Epidermal melanocyte (primary cell): ENCODE data around the gene MBL2.

- RRBS, result no CpG with 5 or more reads among the region's 3 CpGs
Measured at GRCh38 chr10:50396136-50396693, 144.9 kb upstream of the ASAH2 start.

DNA sequence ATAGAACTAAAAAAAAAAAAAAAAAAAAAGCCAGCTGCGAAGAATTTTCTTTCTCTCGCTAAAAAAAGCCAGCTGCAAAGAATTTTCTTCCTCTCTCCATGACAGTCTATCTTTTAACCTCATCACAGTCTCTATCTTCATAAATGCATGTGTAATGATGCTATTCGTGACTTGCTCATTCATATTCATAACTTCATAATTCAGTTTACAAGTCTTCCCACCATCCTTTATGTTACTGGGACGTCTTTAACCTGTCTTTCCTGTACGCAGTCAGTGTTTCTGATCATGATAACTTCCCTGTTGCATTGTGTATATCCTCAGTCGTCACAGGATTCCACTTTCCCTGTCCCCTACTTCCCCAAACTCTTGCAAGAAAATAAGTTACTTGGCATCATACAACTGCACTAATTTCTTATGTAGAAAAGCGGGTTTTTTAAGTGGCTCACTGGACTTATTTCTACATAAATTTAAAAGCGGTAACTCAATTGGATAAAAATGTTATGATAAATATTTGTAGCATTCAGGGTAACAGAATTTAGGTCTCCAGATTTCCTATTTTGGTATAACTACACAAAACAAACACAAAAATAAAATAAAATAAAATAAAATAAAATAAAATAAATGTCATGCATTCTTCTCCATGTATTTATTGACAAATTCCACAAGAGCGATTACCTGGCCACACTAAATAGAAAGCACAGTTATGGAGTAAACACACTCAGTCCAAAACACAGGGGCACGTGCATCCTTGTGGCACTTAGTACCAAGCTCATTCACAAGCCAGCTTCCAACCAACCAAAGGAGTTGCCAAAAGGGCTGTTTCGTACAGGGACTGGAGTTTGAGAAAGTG, 165.7 kb upstream of the ASAH2 start:
- RRBS, result no CpG with 5 or more reads among the region's 11 CpGs

DNA sequence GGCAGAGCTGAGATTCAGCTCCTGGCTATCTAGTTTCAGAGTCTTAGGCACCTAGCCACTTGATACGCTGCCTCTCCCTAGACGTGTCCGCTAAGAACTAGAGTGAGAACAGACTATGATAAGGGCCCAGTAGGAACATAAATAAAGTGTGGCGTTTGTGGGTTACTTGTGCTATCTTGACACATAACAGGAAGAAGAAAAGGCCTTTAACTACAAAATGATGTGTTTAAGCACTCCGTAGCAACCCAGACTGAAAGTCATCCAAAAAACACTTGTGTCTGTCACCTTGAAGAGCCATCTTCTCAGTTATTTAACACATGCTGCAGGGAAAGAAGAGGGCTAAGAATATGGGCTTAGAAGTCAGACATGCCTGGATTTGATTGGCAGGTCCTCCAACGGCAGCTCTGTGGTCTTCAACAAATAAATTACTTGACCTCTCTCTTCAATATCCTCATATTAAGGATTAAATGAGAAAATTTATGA, 96.2 kb downstream of the SGMS1 start:
- RRBS, result no CpG with 5 or more reads among the region's 6 CpGs

GRCh38 chr10:51524770-51525238, 174.6 kb downstream of the CSTF2T start:
- RRBS, result no CpG with 5 or more reads among the region's 3 CpGs

- RRBS, result no CpG with 5 or more reads among the region's 1 CpG
Measured at GRCh38 chr10:51600518-51601096, 98.8 kb downstream of the CSTF2T start.

- RRBS, result no CpG with 5 or more reads among the region's 2 CpGs
Measured at GRCh38 chr10:51609344-51609933, 90.0 kb downstream of the CSTF2T start.

- RRBS, result no CpG with 5 or more reads among the region's 6 CpGs
Measured at GRCh38 chr10:51659677-51660379, 39.6 kb downstream of the CSTF2T start.

GRCh38 chr10:52772613-52772994, at the start of gene MBL2:
Gene MBL2 (minus strand): TSS chr10:52772784.
- RRBS, result no CpG with 5 or more reads among the region's 3 CpGs

- RRBS, result no CpG with 5 or more reads among the region's 8 CpGs
Measured at GRCh38 chr10:53029895-53030811, 257.6 kb upstream of the MBL2 start.

DNA sequence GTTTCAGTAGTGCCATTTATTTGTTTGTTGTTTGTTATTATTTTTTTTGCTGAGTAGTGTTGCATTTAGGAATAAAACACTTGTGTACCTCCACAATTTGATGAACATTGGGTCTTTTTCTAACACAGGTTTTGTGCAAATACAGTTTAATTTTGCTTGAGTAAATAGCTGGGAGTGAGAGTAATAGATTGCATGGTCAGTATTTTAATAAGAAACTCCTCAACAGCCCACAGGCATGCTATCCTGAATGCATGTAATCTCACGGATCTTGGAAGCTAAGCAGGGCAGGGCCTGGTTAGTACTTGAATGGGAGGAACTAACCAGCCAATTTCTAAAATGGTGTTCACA, 685.4 kb upstream of the MBL2 start:
- RRBS, result no CpG with 5 or more reads among the region's 1 CpG

- RRBS, result no CpG with 5 or more reads among the region's 4 CpGs
Measured at GRCh38 chr10:53597694-53598415, 825.3 kb upstream of the MBL2 start.

GRCh38 chr10:54868885-54869242, 67.8 kb upstream of the PCDH15 start:
- RRBS, result no CpG with 5 or more reads among the region's 1 CpG

DNA sequence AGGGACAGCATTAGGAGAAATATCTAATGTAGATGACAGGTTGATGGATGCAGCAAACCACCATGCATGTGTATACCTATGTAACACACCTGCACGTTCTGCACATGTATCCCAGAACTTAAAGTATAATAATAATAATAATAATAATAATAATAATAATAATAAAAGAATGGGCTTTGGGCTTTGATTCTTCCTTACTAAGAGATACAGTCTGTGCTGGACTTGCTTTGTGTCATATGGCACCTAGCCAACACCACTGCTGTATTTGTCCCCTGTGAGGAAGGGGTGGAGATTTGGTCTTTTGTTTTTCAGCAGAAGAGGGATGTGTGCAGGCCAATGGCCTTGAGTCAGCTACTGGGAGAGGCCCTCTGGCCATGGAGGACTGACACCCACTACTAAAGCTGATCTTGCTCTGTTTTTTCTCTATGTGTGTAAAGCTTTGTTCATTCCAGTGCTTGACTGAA, 573.0 kb upstream of the PCDH15 start:
- RRBS, result no CpG with 5 or more reads among the region's 1 CpG

GRCh38 chr10:55629687-55630117, 731.4 kb downstream of the ZWINT start:
- RRBS, result no CpG with 5 or more reads among the region's 10 CpGs

DNA sequence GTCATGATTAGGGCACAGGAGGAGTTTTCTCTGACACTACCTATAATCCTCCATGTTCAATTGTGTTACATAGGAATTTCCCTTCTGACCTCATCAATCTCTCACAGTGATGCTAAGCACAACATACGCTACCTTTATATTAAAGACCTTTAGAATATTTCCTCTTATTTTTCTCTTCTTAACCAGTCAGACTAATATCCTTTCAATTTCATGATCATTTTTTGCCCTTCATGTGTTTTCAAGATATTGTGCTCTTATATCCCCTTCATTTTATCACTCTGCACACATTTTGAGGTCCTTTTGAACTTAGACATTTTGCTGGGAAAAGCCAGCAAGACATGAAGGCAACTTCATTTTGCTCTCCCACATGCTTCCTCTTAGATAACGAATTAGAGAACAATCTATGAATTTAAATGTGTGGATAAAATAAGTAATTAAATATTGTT, 690.5 kb downstream of the ZWINT start:
- RRBS, result no CpG with 5 or more reads among the region's 2 CpGs

DNA sequence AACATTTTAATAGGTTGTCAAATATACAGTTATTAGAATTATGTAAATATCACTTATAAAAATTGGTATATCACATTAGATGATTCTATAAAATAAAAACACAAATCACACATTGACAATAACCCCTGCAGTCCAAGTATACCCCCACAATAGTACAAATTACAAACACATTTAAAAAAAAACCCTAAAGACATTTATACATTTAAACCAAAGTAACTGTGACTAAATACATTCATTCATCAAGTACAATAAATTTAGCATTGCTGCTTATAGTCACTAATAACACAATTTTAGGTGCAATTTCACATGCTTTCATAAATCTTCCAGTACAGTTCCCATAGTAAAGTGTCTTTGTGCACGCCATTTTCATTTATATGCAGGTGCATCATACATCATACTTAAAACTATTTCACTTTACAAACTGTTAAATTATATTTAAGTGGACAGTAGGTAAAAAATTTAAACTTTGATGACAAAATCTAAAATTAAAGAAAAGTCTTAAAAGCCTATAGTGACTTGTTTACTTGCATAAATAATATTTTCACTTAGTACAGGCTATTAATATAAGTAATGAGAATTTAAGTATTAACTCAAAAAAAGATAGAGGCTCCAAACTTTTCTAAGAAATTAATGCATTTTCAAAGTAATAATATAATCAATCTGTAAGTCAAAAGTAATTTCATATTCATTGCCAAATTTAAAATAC, 76.0 kb downstream of the IPMK start:
- RRBS, result no CpG with 5 or more reads among the region's 1 CpG

DNA sequence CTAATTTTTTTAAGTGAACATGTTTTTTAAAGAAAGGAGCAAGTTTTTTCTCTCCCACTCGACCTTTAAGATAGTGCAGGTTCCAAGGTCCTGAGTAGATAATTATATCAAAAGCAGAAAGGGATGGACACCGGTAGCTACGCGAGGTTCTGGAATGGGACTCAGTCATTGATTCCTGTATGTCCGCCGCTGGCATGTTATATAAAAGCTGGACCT, 495 bp upstream of the CISD1 start:
- RRBS, result no CpG with 5 or more reads among the region's 6 CpGs

GRCh38 chr10:58273365-58273790, 4.4 kb downstream of the CISD1 start:
- RRBS, result no CpG with 5 or more reads among the region's 2 CpGs

- RRBS, result no CpG with 5 or more reads among the region's 2 CpGs
Measured at GRCh38 chr10:58371240-58371873, 13.9 kb upstream of the TFAM start.

DNA sequence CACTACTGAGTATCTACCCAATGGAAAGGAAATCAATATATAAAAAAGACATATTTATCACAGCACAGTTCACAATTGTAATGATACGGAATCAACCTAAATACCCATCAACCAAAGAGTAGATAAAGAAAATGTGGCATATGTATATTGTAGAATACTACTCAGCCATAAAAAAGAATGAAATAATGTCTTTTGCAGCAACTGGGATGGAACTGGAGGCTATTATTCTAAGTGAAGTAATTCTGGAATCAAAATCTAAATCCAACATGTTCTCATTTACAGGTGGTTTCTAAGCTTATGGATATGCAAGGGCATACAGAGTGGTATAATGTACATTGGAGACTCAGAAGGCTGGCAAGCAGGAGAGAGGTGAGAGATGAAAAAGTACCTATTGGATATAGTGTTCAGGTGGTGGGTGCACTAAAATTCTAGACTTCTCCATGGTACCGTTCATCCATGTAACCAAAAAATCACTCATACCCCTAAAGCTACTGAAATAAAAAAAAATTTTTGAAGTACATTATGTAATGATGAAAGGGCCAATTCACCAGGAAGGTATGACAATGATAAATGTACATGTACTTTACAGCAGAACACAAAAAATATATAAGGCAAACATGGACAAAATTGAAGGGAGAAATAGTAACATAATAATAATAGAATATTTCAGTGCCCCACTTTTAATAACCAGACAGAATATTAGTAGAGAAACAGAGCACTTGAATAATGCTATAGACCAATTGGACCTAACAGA, 26.5 kb downstream of the BICC1 start:
- RRBS, result no CpG with 5 or more reads among the region's 2 CpGs